Measurements from ENCODE around the genes CDK2, SUOX, CS and GLS2.

DNA sequence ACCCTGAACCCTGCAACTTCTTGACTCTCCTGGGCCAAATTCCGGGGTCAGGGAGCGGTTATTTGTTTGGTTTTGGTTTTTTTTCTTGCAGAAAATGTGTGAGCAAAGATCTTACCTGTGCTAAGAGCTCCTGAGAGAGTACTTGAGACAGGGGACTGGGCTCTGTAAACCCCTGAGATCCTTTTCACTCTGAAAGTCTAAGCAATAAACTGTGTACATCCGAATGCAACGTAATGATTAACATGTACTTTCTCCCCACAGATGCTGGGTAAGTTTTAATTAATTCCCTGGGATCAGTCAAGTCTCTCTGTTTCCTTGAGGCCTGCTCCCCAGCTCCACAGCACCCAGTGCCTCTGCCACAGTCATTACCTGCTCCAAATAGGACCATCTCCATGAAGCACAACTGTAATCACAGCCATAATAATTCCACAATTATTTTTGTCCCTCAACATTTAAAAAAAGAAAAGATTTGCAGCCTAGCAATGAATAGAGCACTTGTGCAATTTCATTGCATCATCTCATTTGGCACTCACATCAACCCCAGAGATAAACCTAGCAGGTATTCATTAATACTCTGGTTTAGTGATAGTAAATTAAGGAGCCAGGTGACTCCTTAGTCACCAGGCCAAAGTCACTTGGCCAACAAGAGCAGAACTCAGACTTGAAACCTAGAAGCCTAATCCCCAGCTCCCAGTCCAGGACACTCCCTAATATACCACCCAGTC lies 21.7 kb downstream of the OR10P1 start:
- RRBS, result no CpG with 5 or more reads among the region's 4 CpGs

DNA sequence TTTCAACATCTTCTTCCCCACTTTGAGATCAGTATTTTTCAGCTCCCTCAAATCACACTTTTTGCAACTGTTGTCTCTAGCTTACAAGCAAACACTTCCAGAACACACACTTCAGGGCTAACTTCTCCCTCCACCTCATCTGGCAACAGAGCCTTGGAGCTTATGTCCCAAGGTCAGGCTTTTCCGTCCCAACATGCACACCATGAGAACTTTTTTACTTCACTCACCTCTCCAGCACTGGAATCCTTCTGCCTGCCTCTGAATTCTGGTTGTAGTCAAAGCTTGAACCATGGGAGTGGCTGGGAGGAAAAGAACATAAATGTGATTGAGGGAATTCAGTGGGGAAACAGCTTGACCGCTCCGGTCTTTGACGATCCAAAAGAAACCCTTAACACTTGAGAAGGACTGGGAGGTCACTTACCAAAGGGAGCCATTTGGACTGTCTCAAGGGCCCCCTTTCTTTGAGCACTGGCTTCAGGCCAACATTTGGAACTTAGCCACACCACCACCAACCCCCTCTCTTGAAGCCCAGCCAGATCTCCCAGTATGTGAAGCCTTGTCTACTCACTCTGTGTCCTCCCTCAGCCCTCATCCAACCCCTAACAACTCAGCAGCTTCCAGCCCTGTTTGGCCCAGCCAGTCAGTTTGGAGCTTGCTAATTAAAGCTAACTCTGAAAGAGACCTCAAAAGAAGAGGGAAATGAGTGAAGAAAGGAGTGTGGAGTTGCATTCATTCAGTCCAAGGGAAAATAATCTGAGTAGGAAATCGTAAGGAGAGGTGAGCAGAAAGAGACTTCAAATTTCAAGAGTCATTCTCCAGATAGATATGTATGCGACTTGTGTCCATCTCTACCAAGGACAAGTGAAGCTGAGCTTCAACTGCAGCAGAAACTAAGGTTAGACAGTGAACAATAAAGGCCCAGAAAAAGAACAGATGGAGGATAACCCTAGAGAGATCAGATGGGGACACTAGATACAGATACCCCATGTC lies 3.7 kb upstream of the BLOC1S1 start:
- RRBS, result no CpG with 5 or more reads among the region's 6 CpGs

DNA sequence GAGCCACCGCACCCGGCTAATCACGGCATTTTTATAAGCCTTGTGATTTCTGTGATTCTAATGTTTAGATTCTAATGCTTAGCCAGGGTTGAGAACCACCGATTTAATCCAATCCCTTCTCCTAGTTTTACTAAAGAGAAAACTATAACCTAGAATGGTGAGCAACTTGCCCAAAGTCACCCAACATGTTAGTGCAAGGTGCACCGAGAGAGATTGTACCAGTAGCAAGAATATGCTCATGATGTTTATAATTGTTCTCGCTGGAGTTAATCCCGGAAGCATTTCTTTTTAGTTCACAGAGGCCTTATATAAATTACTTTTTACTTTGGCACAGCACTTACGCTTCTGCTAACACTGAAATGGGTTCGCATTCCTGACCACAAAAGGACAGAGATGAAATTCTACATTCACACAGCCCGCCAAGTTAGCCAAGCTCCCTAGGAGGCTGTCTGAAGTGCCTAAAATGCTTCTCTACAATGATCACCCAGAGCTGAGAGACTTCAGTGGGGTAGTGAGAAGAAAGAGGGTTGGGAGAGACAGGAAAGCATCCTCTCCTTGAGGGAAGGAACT lies 620 bp upstream of the BLOC1S1 start:
- RRBS, result no CpG with 5 or more reads among the region's 10 CpGs

- RRBS, result no CpG with 5 or more reads among the region's 5 CpGs
Observed at GRCh38 chr12:55718627-55719438, 1.4 kb upstream of the RDH5 start.

DNA sequence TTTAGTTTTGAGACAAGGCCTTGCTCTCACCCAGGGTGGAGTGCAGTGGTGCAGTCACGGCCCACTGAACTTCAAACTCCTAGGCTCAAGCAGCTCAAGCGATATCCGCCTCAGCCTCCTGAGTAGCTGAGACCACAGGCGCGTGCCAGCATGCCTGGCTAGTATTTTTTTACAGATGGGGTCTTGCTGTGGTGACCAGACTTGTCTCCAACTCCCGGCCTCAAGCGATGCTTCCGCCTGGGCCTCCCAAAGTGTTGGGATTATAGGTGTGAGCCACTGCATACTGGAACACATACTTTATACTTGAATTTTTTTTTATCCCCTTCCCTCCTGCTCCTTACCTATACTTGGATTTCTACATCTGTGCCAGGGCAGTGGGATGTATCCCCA lies 2.8 kb downstream of the RDH5 start:
- RRBS, result no CpG with 5 or more reads among the region's 8 CpGs

GRCh38 chr12:55745892-55746519 lies 3.1 kb downstream of the GDF11 start:
- RRBS, result no CpG with 5 or more reads among the region's 6 CpGs

- RRBS, result no CpG with 5 or more reads among the region's 6 CpGs
Observed at GRCh38 chr12:55833231-55833689, 3.9 kb upstream of the DNAJC14 start.

GRCh38 chr12:55839443-55839930 lies 3.2 kb downstream of the MMP19 start:
- RRBS, result no CpG with 5 or more reads among the region's 11 CpGs

DNA sequence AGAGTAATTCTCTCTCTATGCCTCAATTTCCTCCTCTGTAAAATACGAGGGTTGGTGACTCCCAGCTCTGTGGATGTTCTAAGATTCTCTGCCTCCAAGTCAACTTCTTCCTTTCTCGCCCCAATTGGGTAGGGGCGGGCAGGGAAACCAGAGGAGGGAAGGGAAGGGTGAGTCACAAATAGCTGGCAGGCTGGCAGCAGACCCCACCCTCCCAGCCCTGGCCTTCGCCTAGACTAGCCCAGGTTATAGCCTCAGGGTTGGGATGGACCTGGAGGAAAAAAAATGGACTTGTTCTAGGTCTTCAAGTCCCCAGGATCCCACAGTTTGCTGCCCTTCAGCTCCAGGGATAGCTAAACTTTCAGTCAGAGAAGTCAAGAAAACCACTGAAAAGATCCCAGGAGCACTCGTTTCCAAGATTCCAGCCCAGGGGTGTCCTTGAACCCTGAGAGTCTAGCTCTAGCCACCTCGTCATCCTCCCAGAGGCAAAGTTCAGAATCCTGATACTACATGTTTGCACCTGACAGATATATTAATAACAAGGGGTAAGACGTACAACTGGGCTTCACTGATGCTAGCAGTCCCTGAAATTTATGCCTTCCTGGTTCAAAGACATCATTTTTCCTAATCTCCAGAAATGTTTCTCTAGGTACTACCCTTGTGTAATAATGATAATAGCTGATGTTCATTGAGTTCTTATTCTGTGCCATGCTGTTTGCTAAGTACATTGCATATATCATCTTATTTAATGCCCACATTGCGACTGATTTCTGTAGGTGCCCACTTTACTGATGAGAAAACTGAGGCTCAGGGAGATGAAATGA lies 2.5 kb downstream of the DGKA start:
- RRBS, result no CpG with 5 or more reads among the region's 8 CpGs

GRCh38 chr12:55938764-55939614 lies 8.0 kb downstream of the DGKA start:
- RRBS, result 95% methylated on average over 3 of the region's 9 CpGs

DNA sequence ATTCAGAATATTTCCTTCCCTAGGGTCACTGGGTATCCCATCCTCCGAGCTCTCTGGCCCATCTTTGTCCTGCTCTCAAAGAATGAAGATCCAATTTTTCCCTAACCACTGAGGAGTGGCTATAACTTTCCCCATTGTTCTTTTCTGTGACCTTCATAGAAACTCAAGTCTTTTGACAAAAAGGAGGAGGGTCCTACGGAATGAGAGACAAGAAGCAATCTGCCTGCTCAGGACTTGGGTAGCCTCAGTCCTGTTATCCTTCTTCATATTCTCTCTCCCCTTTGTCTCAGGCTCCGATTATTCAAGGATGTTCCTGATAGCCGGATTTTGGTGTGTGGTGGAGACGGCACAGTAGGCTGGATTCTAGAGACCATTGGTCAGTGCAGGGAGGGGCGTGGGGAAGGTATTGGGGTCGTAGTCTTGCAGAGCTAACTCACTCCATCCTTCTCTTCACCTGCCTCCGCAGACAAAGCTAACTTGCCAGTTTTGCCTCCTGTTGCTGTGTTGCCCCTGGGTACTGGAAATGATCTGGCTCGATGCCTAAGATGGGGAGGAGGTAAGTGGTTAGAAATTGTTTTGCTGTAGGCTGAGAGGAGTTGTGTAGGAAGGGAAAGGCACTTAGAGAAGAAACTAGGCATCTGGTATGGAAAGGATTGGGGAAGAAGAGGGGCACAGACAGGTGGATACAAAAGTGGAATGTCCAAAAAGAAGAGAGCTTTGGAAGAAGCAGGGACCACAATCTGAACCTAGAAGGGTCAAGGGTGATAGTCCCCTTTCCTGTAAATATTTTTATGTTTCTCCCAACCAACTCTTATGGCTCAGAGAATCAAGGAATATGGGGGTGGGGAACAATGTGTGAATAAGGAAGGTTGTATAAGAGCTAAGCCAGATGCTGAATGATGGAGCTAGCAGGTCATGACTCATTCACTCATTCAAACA lies 11.0 kb downstream of the DGKA start:
- RRBS, result no CpG with 5 or more reads among the region's 9 CpGs

DNA sequence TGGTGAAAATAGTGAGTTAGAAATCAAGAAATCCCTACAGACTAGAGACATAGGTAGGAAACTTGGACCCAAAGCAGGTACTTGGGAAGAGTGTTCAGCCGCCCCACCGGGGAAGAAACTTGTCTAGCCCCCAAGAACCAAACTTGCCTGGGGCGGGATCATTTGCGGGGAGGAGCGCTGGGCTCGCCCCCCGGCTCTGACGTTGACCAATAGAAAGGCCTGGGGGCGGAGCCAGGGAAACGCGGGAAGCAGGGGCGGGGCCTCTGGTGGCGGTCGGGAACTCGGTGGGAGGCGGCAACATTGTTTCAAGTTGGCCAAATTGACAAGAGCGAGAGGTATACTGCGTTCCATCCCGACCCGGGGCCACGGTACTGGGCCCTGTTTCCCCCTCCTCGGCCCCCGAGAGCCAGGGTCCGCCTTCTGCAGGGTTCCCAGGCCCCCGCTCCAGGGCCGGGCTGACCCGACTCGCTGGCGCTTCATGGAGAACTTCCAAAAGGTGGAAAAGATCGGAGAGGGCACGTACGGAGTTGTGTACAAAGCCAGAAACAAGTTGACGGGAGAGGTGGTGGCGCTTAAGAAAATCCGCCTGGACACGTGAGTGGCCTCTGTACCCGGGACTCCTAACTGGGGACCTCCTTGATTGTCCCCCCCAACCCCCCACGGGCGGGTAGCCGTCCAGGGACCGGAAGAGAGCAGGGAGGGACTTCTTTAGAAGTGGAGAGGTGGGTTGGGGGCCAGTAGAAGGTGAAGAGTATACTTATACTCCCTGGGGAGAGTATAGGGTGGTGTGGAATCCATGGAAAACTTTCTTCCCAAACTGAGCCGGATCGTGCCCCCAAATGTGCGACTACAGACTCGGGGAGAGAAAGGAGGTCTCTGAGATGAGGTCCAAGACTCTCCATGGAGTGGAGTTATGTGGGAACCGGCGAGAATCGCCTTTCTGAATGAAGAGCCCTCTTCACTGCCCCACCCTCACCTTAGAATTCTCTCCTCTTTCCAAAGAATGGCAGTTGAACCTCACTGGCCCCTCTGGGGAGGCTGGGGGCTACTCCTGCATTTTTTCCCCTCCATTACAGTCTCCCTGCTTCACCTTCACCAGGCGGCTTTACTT lies at the start of gene CDK2:
TSS of gene CDK2 (plus strand) at position 300 of the 1,111 bp plus-strand sequence.
- RRBS, result 2% methylated on average over 19 of the region's 49 CpGs

DNA sequence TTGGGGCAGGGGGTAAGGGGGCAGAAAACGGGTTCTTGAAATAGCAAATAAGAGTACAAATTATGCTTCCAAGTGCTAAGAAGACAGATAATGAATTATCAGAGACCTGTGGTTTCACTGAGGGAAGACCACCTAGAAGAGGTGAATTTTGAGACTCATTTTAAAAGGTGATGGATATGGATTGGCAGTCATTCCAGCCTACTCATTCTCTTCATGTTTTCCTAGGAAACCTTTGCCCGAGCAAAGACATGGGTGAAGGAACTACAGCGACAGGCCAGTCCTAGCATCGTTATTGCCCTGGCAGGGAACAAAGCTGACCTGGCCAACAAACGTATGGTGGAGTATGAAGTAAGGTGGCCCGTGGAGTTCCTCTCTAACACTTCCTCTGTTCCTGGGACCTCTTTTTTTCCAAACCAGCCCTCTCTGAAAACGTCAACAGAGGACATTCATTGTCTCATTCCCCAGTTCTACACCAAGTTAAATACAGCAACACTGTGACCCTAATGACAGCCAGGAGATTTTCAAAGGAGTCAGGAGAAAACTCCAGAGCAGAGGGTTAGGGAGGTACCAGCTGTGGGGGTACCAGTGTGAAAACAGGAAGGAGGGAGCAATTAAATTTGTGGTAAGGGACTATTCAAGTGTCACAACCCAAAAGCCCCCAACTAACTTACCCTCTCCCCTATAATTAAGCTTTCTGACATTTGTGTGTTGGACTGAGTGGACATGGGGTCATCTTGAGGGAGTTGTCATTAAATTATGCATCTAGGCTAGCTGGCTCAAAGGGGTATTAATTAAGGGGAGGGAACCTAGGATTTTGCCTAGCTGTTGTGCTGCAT lies 6.4 kb upstream of the SUOX start:
- RRBS, result no CpG with 5 or more reads among the region's 7 CpGs

GRCh38 chr12:55996976-55998048 lies at the start of gene SUOX:
Gene SUOX (plus strand): TSS chr12:55997276.
- RRBS, result 63% methylated on average over 8 of the region's 25 CpGs

- RRBS, result 58% methylated on average over 18 of the region's 33 CpGs
Observed at GRCh38 chr12:56080265-56080689, 312 bp downstream of the ERBB3 start.

- RRBS, result 94% methylated on average over 3 of the region's 20 CpGs
Observed at GRCh38 chr12:56163910-56164748, 6.0 kb downstream of the MYL6 start.

DNA sequence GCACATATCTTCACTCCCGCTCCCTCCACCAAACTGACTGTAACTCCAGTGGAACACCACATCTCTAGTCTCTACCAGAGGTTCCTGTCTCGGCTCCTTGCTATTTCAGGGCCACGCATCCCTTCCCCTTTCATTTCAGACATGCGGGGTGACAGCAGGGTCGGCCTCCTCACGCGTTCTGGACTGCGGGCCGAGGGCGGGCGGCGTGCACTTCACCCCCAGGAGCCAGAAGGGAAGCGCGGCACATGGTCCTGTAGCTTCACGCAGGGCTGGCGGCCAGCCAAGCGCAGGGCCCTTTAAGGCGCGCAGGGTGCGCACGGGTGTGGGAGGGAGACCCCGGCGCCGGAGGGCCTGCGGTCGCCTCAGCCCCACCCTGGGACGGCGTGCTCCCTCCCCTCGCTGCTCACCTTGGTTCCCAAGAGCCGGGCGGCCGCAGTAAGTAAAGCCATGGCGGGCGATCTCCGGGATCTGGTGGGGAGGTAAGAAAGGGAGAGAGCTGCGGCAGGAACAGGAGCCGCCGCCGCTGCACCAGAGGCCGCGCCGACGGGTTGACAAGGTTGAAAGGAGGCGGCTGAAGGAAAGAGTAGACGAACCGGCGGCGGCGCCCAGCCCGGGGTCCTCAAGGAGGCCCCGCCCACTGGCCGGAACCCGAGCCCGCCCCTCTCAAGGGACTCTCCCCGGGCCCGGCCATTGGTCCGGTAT lies at the start of gene CS:
TSS of gene CS (minus strand) at position 578 of the 702 bp plus-strand sequence.
- RRBS, result 1% methylated on average over 6 of the region's 57 CpGs

GRCh38 chr12:56487349-56488460 lies at the start of gene GLS2:
Gene GLS2 (minus strand): TSS chr12:56488161.
- RRBS, result 7% methylated on average over 22 of the region's 63 CpGs

- RRBS, result no CpG with 5 or more reads among the region's 4 CpGs
Observed at GRCh38 chr12:56589594-56590529, 40.3 kb downstream of the BAZ2A start.

Data from SK-N-MC (cell line).